Left lung (tissue), 1 donor: Measurements from ENCODE around the gene DIPK1A.

DNA sequence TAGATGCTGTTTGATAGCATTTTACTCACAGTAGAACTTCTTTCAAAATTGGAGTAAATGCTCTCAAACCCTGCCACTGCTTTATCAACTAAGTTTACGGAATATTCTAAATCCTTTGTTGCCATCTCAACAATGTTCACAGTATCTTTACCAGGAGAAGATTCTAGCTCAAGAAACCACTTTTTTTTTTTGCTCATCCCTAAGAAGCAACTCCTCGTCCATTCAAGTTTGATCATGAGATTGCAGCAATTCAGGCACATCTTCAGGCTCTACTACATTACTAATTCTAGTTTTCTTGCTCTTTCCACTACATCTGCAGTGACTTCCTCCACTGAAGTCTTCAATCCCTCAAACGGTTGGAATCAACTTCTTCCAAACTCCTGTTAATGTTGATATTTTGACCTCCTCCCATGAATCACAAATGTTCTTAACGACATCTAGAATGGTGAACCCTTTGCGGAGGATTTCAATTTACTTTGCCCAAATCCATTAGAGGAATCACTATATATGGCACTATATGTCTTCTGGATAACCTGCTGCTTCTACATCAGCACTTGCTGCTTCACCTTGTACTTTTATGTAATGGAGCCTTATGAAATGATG, 55.5 kb upstream of the GFI1 start:
- PRO-cap, result no peak

- PRO-cap, result no peak
Measured at GRCh38 chr1:92715375-92715931, 69.5 kb downstream of the EVI5 start.

DNA sequence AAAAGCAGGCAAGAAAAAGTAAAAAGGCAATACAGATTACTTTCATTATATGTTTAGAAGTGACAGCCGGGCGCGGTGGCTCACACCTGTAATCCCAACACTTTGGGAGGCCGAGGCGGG, 686 bp upstream of the EVI5 start:
- PRO-cap, result no peak

- PRO-cap, result no peak
Measured at GRCh38 chr1:92817346-92817704, 14.5 kb upstream of the RPL5 start.

DNA sequence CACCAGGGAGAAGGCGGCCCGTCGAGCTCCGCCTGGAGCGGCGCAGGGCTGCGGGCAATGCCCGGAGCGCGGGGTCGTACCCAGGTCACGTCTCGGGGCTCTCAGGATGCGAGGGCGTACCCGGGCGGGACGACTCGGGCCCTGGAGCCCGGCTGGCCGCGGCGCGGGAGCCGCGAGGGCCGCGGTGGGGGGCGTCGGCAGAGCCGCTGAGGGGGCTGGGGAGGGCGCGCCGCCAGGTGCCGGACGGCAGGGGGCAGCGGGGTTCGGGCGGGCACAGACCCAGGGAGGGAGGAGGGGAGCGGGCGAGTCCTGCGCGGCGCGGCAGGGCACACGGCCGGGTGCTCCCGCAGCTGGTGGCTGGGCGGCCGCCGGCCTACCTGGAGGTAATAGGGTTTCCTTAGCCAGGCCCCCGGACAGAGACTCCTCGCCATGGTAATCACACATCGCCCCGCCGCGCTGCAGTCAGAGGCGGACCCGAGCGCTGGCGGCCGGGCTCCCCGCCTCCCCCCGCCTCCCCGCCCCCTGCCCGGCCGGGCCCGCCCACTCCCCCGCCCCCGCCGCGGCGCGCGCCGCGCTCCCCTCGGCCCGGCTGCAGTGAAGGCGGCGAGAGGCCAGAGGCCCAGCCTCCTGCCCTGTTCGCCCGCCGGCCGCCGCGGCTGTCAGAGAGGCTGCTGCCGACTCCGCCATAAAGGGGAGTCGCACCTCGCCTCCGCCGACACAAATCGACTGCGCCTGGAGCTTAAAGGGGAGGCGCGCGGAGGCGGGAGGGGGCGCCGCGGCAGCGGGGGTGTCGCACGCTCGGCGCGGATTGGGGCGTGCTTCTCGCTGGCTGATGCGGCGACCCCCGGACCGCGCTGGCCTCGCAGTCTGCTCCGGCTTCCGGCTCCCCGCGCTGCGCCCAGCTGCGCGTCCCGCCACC, at the start of gene DIPK1A:
Gene DIPK1A, minus strand, starts transcription at position 464 of the 919 bp plus-strand sequence.
- PRO-cap, result bidirectional peak, plus-strand start at position 594 of the sequence, minus-strand start at position 464 of the sequence

- PRO-cap, result no peak
Measured at GRCh38 chr1:92964823-92965427, 3.7 kb upstream of the DIPK1A start.

GRCh38 chr1:93137580-93138302, 42.5 kb downstream of the TMED5 start:
- PRO-cap, result no peak

- PRO-cap, result no peak
Measured at GRCh38 chr1:93447537-93447807, 446 bp upstream of the FNBP1L start.

DNA sequence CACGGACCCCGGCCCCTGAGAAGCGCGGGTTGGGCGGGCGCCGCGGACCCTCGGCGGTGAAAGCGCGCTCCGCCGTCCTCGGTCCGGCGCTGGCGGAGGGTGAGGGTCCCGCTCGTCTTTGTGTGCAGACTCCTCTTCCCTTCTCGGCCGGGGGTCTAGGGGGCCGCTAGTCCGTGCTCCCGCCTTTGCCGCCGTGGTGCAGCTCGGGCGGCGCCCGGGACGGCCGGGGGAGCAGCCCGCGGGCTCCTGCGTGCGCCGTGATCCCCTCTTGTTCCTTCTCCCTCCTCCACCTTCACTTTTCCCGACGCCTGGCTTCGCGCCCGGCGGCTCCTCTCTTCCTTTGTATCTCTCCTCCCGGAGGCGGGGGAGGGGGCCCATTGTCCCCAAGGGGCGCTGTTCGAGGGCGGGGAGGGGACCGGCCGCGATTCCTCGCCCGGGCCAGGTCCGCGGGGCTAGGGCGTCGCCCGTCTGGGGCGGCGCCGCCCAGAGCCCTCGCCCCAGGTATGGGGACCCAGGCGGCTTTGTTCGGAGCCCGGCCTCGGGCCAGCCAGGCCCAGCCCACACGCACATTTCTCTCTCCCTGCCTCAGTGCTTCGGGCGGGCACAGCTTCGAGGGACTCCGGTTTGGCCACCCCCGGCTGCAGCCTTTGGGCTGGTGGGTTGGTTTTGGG, 548 bp downstream of the FNBP1L start:
- PRO-cap, result bidirectional peak, plus-strand start at position 295 of the sequence, minus-strand start at position 303 of the sequence

DNA sequence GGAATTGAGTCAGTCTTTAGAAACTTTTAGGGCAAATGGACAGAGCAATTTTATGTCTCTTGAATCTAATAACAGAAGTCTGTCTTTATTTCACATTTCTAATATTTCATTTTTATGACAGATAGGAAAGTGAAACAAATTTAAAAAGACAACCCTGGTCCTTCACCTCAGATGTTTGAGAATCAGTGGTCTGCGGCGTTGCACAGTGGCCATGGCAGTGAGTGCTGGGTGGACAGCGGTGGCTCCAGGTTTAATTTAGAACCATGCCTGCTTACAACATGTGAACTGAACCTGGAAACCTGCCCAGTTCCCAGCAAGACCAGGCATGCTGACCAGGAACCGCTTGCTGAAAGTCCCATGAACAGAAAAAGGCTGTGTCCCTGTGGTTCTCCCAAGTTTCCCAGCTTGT, 88.7 kb downstream of the BCAR3 start:
- PRO-cap, result no peak

- PRO-cap, result unidirectional peak, plus-strand start at chr1:94045921
Measured at GRCh38 chr1:94045220-94046070, 75.5 kb downstream of the ABCA4 start.

DNA sequence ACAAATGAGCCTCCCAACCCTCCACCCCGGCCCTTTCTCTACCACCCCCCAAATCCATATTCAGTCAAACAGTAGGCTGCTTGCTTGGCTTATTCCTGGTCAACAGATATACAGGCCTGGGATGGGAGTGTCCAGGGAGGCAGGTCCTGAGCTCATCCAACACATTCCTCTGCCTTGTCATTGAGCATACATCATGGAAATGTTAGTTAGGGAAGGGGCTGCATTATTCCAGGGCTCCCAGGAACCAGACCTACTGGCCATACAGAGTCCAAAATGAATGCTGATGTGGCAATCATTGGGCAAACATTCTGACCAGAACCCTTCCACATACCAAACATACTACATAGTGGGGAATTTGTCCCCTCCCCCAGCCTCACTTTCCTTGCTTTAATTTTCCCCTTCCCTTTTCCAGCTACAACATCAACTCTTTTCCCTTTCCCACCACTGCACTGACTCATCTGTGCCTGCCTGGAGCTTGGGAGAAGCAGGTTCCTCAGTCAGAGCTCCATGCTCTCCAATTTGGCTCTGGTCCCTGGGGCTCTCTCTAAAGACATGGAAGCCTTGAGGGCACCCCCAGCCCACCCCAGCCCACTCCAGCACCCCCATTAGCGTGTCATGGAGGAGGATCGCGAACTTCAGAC, 58.9 kb downstream of the ABCA4 start:
- PRO-cap, result no peak

DNA sequence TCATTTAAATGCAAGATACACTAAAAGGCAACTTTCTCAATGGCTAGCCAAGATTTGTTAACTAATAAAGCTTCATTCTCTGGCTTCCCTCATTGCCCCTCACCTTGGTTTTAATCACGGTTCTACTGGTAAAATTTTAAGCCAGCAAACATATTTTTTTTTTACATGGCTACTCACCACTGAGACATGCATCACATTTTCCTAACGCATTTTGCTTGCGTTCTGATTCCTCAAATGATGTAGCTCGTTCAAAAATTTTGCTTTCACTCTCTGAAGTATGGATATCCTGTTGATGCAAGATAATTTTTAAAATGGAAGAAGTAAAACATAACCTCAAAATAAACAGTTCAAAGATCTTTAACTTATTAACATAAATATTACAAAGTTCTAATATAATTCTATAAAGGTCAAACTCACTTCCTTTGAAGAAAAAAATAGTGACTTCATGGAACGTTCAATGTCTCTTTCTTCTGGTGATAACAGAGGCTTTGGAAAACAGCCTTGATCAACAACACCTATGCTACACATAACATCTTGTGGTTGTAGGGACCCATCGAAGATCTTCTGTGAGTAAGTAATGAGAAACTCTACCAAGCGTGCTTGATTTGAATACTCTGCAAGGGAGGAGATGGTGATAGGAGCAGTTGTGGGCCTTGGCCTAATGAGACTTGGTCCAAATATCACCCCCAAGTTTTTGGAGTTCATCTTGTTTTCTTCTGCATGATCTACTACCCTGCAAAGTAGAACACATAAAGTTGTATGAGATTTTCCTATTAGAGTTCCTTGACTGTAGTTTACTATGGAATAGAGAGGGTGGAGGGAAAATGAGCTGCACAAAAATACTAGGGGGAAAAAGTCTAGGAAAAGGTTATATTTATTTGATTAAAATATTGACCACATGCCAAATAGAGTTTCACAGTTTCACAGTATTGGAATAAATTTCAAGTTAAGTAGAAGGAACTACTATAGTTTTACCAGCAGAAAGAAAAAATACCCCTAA, 56.8 kb upstream of the ABCA4 start:
- PRO-cap, result no peak

DNA sequence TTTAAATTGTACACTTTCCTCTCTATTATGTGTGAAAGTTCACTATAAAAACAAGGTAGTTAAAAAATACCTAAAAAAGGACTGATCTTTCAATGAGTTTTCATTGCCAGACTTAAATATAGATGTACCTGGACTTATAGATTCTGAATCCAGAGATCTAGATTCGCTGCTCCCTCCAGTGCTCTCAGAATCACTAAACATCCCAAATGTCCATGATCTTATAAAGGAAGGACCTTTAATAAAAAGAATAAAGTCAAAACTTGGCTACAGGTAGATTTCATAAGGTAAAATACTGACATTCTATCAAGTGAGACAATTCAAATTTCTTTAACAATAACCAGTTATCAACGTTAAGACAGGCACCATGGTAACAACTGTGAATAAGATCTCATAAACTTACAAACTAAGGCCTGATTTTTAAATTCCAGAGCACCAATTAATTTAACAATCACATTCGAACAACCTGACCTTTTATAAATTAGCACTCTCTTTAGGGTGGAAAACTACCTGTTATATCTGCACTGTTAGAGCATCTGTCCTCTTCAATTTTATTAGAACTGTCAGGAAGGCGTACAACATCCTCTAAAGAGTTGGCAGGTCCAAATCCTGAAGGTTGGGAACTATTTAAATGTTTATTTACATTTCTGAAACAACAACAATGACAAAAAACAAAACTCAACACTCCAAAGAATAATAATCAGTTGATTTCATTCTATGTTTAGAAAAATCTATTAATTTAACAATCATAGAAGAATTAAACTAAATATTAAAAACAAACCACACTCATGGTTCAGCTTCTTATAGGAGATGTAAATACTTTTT, 48.5 kb downstream of the ARHGAP29 start:
- PRO-cap, result no peak

- PRO-cap, result no peak
Measured at GRCh38 chr1:94218362-94218833, 19.0 kb downstream of the ARHGAP29 start.

- PRO-cap, result no peak
Measured at GRCh38 chr1:94383746-94384420, 34.3 kb upstream of the ABCD3 start.

DNA sequence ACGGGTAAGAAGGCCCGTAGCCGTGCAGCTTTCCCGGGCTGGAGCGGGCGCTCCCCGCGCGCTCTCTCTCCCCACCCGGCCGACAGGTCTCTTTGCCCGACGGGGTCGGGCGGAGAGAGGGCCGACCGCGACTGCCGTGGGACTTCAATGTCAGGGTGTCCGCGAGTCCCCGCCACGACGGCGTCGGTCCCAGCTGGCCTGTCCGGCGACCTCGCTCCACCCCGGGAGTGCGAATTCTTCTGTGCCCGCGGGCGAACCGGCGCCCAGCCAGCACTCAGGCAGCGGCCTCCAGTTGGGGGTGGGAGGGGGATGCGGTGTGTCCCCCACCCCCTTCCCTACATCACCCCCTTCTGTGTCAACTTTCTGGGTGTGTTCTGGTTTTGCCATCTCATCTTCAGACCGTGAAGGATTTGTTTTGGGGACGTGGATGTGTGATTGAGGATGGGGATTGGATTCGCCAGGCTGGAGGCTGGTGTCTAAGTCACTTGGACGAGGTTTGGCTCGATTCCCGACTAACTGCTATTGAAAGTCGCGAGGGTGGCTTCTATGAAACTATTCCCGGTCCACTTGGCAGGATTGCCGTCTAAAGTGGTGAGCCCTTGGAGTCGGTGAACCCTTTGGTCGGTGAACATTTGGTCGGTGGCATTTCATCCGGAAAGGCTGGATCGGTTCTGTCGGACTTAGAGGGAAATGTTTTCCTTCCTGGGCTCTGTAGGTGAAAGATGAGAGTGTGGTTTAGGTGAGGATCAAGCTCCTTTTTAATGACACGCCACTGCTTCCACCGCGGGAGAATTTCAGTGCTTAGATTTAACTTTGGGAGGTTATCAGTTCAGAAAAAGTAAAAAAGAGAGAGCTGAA, 625 bp downstream of the ABCD3 start:
- PRO-cap, result bidirectional peak, plus-strand start at position 631 of the sequence, minus-strand start at position 231 of the sequence

DNA sequence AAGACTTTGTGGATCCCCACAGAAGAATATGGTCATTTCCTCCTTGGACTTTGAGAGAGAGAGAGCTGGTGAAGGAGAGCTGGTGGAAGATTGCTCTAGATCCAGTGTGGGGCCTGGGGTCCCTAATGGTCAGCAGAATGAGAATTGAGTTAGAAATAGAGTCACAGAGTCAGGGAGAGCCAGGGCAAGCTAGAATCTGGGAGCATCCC, 16.8 kb downstream of the F3 start:
- PRO-cap, result no peak

DNA sequence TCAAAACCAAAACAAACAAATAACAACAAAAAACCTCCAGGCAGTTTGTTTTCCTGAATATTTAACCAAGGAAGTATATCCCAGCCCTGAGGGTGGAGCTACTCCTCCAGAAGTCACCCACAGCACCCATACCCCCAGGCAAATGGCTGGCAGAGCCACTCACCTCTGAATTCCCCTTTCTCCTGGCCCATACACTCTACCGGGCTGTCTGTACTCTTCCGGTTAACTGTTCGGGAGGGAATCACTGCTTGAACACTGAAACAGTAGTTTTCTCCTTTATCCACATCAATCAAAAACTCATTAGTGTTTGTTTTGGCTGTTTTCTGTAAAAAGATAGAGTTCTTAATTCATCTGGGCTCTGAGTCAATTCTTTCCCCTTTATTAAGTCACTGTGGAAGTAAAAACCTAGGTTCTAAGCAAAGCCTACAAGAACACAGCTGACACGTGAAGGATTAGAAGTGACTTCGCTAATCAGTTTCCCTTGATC, 9.4 kb downstream of the F3 start:
- PRO-cap, result no peak

GRCh38 chr1:94590432-94590882, 48.9 kb upstream of the F3 start:
- PRO-cap, result no peak